Hematopoietic multipotent progenitor cell (in vitro differentiated cells): ENCODE measurements around a stretch of chr15.

DNA sequence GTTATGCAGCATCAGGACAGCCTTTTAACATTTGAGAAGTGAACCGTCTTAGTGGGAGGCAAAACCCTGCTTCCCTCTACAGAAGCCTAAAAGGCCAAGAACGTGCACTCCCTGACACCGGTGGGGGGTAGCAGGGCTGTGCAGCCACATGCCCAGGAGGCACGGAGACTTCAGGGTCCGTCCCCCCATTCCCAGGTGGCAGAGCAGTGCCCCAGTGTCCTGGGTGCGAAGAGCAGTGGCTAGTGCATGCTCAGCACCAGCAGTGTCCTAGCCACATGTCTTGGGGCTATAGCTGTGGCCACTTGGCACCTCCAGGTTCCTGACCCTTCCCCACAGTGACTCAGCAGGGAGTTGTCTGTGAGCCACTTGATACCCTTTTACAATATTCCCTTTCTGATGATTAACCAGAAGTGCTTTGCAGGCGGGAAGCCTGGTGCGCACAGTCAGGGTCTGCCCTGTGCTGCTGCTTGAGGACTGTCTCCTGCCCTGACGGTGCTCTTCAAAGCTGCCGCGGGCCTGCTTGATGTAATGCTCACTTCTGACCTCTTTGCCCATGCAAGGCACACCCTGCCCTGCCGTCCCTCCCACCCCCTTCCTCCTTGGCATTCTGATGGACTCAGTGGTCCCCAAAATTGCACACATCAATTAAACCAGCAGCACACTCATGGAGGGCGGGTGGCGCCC is 40.6 kb upstream of the PCSK6 start:
- CAGE, long polyA plus RNA = no peak

GRCh38 chr15:101646700-101646921 is 5.6 kb downstream of the TM2D3 start:
- CAGE, long polyA plus RNA = no peak

DNA sequence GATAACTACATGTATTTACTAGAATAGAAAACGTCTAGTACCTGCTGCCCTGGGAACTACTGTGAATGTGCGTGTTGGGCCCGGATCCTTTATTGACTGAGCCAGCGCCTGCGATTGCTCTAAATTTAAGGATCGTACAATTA is 655 bp downstream of the TM2D3 start:
- CAGE, long polyA plus RNA = no peak